Placental epithelial cell (primary cell): ENCODE measurements around a stretch of chr19.

DNA sequence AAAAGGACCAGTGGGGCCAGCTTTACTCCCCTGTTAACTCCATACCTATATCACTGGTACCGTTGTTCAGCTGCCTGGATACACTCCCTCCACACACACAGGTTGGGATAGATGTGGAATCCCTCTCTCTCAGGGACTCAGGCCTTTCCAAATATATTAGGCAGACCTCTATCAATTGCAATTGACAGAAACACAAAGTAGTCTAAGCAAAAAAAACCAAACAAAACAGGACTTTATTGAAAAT lies 13.3 kb upstream of the CEACAM19 start:
- CAGE, long polyA plus RNA: no peak

DNA sequence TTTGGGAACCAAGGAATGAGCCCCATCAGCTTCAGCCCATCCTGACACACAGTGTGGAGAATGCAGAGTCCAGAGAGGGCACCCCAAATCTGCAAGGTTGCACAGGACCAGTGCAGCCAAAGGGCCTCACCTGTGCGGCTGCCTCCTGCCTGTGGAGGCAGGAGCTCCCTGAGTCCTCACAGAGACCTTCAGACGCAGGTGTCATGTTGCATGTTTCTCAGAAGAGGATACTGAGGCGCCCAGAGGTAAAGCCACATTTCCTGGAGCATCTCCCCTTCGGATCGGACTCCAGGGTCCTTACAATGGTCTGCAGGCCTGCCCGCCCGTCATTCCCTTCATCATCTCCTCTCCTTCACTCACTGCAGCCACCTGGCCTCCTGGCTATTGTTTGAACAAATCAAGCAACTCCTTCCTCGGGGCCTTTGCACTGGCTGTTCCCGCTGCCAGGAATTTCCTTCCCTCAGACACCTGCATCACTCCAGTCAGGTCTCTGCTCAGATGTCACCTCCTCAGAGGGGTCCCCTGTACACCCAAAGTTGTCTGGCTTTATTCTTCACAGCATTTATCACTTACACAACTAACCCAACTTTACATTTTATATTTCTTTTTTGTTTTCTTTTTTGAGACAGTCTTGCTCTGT lies 20.3 kb downstream of the CEACAM16 start:
- CAGE, long polyA plus RNA: no peak

GRCh38 chr19:44735093-44735364 lies 13.5 kb upstream of the BCL3 start:
- CAGE, long polyA plus RNA: no peak

GRCh38 chr19:44796737-44797084 lies 12.2 kb upstream of the BCAM start:
- CAGE, long polyA plus RNA: no peak

DNA sequence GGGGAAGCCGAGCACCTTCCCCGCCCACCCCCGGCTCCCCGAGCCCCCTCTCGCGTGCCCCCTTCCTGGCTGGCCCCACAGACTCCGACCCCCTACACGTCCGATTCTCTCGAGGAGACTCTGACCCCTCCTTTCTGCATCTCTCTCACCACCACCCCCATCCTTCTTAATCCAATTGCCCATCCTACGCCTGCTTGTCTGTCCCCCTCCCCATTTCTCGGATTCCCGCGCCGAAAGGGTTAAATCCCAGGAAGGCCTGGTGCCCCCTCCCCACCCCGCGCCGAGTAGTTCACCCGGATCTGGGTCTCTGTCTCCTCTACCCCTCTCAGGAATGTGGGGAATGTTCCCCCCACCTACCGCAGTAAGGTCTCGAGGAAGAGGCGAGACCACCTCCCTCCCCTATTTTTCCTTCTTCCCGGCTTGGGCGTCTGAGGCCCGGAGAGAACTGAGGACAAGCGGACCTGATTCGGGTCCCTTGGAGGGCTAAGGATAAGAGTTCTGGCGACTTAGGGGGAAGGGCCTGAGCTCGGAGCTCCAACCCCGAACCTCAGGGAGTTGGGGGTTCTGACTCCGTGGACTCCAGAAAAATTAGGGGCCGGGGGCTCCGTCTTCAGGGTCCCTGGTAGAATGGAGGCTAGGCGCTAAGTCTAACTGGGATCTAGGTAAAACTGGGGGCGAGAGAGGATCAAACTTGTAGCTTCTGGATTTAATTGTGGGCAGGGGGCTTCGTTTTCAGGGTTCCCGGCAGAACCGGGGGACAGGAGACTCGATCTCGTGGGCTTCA lies 771 bp downstream of the NECTIN2 start:
- CAGE, long polyA plus RNA: no peak

DNA sequence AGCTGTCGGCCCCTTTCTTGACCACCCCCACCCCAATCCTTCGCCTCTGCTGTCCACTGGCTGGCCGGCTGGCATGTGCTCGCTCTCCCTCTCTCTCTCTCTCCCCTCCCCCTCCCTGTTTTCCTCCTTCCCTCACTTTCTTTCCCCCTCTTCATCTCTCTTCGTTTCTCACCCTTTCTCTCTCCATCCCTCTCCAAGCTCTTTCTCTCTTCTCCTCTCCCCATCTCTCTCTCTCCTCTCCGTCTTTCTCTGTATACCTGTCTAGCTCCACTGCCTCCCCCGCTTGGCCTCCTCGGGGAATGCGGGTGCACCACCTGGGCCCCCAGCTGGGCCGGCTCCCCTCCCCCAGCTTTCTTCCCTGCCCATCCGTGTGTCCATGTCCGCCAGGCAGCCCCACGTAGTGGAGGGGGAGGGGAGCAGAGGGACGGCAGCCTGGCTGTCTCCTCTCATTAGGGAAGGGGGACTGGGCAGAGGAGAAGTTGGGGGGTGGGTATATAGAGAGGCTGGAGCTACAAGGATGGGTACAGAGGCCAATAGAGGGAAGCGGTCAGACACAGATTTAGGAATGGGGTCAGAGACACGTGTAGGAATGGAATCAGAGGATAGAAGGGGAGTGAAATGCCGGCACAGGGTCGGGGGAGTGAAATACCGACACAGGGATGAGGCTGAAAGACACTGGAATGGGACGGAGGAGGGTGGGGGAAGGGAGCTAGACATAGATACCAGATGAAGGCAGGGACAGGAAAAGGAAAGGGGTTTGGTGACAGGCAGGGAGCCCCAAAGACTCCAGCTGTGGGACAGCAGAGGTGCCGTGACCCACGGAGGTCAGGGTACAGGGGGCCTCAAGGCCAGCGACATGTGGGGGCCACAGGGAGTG lies 2.7 kb downstream of the NECTIN2 start:
- CAGE, long polyA plus RNA: no peak

GRCh38 chr19:44902866-44903438 lies 2.6 kb upstream of the APOE start:
- CAGE, long polyA plus RNA: no peak

DNA sequence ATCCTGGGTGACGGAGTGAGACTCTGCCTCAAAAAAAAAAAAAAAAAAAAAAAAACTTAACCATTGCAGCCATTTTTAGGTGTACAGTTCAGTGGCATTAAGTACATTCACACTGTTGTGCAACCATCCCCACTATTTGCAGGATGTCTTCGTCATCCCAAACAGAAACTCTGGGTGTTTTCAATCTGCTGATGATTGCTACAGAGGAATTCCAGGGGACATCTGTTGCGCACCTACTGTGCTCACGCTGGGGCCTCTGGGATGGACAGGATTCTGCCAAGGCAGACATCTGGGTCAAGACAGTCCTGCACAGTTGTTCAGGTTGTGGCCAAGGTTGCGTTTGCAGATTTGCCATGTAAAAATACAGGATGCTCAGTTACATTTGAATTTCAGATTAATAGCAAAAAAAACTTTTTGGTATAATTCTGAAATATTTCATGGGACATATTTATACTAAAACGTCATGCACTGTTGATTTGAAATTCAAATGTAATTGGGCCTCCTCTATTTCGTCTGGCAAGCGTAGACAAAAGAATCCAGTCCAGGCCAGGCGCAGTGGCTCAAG lies 2.3 kb upstream of the APOC4 start:
- CAGE, long polyA plus RNA: no peak

DNA sequence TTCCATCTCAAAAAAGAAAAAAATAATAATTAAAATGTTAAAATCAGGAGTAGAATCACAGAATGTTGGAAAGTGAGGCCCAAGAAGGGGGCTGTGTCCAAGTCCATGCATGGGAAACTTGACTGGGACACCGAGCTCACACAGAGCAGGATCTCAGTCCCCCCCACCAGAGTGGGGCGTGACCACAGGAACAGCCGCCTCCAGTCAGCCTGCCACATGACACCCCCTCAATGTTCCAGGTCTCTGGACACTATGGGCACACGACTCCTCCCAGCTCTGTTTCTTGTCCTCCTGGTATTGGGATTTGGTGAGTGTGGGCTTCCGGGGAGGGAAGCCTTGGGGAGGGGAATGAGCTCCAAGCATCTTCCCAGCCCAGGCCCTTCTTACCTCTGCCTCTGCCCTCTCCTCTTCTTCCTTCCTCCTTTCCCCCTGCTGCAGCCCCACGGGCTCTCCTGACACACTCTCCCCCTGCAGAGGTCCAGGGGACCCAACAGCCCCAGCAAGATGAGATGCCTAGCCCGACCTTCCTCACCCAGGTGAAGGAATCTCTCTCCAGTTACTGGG lies 2.5 kb downstream of the APOC2 start:
- CAGE, long polyA plus RNA: no peak

- CAGE, long polyA plus RNA: no peak
Observed at GRCh38 chr19:44951100-44951990, 3.8 kb upstream of the CLPTM1 start.

DNA sequence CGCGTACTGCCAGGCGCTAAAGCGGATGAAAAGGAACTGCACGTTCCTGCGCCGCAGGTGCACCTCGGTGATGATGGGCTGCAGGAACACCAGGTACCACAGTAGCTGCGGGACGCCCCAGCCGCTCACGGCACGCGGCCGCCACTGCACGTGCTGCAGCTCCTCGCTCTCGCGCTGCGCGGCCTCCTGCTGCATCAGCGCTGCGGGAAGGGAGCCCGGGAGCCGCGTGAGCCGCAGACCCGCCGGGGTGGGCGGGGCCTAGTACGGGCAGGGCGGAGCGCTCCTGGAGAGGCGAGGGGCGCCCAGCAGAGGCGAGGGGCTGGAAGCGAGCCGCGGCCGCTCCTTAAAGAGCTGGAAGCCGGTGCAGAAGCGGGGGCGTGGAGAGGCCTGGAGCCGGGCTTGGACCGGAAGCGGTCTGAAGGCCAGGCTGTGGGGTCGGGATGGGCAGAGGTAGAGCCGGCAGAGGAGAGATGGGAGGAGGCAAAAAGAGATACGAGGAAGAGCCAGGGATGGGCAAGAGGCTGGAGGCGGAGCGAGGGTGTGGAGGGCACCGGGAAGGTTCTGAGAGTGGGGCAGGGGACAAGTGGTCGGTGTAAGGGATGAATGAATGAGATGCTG lies 7.1 kb downstream of the NKPD1 start:
- CAGE, long polyA plus RNA: no peak

DNA sequence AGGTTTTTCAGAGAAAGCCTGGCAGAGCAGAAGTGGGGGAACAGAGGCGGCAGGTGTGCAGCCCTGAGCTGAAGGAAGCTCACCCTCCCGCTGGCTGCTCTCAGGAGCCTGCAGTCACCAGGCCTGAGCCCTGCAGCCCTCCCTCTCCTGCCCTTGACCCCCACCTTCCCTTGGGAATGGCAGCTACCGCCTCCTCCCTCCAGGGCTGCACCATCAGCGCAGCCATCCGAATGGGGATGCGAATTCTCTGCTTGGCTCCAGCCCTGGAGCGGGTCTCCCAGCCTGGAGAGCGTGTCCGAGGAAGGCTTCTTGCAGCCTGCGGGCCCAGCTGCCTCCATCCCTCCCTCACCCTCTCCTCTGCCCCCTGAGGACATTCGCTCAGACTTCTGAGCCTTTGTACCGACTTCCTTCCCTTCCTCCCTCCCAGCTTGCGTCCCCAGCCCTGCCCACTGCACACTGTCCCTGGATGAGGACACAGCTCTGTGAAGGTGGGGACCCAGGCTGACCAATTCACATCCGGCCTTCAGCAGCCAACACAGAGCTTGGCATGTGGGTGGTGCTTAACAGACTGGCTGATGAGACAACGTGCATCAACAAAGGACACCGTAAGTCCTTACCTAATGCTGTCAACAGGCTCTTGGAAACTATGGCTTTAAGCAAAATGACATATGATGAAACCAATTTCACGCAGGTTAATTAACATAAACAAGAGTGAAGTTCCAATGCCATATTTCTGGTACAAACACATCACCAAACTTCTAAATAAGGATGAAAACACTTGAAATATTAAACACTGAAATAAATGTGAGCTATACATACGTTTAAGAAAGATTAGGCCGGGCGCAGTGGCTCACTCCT lies 6.1 kb upstream of the NKPD1 start:
- CAGE, long polyA plus RNA: no peak

GRCh38 chr19:45244322-45244912 lies 790 bp downstream of the EXOC3L2 start:
- CAGE, long polyA plus RNA: no peak

DNA sequence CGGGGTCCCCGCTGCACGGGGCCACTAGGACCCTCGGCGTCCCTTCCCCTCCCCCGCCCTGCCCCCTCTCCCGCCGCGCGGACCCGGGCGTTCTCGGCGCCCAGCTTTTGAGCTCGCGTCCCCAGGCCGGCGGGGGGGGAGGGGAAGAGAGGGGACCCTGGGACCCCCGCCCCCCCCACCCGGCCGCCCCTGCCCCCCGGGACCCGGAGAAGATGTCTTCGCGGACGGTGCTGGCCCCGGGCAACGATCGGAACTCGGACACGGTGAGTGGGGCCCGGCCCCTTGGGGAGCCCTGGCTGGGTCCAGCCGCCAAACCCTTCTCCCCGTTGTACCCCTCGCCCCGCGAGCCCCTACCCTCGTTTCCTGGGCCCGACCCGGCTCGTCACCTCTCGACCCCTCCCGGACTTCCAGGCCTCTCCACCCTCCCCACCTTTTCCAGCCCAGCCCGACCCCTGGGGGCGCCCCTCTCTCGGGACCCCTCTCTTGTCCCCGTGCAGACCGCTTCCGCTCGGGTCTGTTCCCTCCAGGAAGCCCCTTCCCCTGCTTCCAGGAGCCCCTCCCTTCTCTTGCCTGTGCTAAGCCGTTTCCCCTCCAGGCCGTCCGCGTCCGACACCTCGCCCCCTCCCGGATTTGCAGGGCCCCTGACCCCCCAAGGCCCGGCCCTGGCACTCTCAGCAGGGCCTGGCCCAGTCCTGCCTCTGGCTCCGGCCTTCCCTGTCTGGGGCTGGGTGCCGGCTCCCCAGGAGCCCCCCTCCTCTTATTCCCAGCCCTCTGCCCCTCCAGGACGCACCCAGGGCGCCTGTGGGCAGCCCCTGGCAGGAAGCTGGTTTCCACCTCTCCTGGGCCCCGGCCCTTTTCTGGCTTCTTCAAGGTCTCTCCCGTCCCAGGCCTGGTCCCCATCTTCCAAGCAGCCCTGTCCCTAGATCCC lies 570 bp downstream of the MARK4 start:
- CAGE, long polyA plus RNA: no peak

GRCh38 chr19:45261709-45262114 lies 10.6 kb downstream of the MARK4 start:
- CAGE, long polyA plus RNA: no peak

GRCh38 chr19:45279697-45280311 lies 28.7 kb downstream of the MARK4 start:
- CAGE, long polyA plus RNA: no peak

GRCh38 chr19:45297492-45298207 lies 25.0 kb downstream of the CKM start:
- CAGE, long polyA plus RNA: no peak

- CAGE, long polyA plus RNA: no peak
Observed at GRCh38 chr19:45448859-45449403, 18.9 kb upstream of the FOSB start.

DNA sequence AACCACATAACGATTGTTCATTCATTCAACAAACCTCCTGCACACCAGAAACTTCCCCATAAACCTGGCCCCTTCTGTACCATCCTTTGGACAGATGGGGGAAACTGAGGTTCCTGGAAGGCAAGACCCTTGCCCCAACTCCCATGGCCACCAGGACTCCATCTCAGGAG lies 4.3 kb downstream of the FOSB start:
- CAGE, long polyA plus RNA: no peak

DNA sequence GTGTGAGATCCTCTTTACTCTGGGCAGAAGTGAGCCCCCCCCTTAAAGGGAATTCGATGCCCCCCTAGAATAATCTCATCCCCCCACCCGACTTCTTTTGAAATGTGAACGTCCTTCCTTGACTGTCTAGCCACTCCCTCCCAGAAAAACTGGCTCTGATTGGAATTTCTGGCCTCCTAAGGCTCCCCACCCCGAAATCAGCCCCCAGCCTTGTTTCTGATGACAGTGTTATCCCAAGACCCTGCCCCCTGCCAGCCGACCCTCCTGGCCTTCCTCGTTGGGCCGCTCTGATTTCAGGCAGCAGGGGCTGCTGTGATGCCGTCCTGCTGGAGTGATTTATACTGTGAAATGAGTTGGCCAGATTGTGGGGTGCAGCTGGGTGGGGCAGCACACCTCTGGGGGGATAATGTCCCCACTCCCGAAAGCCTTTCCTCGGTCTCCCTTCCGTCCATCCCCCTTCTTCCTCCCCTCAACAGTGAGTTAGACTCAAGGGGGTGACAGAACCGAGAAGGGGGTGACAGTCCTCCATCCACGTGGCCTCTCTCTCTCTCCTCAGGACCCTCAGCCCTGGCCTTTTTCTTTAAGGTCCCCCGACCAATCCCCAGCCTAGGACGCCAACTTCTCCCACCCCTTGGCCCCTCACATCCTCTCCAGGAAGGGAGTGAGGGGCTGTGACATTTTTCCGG lies 5.9 kb downstream of the FOSB start:
- CAGE, long polyA plus RNA: no peak